Measurements from ENCODE around the genes IFRD1, BMT2, MET and ING3.

DNA sequence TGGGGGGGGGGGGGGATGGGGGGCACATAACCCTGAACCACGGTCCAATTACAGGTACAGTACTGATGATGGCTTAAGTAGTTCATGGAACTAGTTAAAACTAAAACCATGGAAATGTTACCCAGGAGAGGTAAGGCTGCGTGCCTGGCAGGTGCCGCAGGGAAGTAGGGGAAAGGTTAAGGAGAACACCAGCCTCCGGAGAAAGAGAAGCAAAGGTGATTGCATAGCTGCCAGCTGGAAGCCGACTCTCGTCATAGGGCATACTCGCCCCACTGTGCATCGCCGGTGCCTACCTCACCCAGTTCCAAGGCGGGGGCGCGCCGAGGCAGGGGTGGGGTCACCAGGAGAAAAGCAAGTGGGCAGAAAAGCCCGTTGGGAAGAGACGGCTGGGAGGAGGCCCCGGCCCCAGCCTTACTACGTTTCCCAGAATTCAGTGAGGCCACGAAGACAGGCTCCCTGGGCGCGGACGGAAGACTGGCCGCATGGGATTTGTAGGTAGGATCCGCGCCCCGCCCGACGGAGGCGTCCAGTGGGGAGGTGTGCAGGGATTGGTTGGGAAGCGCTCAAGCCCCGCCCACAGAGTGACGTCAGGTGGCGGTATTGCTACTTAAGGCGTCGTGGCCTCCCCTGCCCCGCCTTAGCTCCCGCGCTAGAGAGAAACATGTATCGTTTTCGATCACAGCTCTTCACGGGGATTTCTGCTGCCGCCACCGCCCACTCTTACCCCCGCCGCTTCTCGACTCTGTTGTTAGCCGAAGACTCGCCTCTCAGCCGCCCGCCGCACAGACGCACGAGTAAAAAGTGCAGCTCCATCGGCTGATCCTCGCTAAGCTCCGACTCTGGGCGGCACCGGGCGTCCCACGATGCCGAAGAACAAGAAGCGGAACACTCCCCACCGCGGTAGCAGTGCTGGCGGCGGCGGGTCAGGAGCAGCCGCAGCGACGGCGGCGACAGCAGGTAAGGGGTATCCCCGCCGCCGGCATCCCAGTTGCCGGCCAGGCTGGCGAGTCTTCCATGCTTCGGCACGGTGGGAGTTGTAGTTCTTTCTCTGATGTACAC is at the start of gene IFRD1:
IFRD1 (plus strand) TSS at position 635 of the 1,059 bp plus-strand sequence.
- PRO-cap = bidirectional peak, plus-strand start at position 635 of the sequence, minus-strand start at position 353 of the sequence; bidirectional peak, plus-strand start outside the sequence, minus-strand start at position 1,016 of the sequence
- RAMPAGE, long total RNA = start-site peak on the plus strand centred at position 637 of the sequence, 7 bp wide, 851 reads

DNA sequence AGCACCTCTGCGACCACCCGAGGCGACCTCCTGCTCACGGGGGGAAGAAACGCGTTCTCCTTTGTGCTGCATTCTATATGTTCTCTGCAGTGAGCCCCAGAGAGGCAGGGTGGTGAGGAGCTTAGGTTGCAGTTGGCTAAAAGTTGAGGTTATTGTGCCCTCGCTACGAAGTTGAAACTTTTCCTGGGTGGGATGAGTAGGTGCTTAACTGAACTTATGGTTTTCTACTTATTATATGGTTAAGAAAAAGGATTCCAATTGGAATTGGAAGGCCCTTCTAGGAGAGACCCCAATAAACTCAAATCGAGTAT is 1.1 kb downstream of the IFRD1 start:
- PRO-cap = no peak
- RAMPAGE, long total RNA = no peak

- PRO-cap = unidirectional peak, minus-strand start at chr7:112485897
- RAMPAGE, long total RNA = no peak
Observed at GRCh38 chr7:112485629-112486081, 4.9 kb downstream of the LSMEM1 start.

- PRO-cap = no peak
- RAMPAGE, long total RNA = no peak
Observed at GRCh38 chr7:112571782-112572315, 91.1 kb downstream of the LSMEM1 start.

DNA sequence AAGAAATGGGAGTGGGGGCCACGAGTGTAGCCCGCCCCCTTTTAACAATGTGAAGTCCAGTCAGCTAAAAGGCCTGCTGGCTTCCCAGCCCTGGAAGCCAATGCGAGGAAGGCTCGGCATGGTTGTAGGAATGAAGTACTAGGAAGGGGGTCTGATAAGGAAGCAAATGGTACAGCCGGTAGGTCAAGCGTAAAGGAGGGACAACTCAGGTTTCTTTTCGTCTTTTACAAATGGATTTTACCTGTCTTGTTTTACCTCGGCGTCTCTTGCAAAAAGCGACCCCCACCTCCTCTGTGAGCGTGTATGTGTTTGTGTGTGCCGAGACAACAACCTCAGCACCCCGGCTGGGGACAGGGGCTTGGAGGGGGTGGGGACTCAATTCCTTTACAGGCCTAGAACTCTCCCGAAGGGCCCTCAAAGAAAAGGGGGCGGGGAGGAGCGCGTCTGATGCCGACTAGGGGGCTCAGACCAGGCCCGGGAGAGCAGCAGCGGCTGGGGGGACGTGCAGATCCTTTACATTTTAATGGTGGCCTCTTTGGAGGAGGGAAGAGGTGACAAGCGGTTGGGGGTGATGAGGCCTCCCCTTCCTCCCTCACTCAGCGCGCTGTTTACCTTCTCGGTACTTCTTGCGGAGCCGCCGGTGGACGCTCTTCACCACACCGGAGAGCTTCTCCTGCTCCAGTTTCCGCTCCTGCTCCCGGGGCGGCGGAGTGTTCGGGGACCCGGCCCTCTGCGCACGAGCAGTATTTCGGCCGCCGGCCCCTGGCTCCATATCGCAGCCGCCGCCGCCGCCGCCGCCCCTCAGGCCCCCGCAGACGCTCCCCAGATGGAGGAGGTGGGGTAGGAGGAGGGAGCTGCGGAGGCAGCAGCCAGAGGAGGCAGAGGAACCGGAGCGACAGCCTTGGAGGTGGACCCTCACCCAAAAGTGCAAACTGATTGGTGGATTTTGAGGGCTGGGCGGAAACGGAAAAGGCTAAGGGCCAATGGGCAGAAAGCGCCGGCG is at the start of gene BMT2:
BMT2 (minus strand) TSS at position 897 of the 1,003 bp plus-strand sequence.
- PRO-cap = bidirectional peak, plus-strand start outside the sequence, minus-strand start at position 897 of the sequence
- RAMPAGE, long total RNA = start-site peak on the minus strand centred at position 829 of the sequence, 78 bp wide, 649 reads

GRCh38 chr7:112939982-112940725 is 479 bp upstream of the BMT2 start:
- PRO-cap = bidirectional peak, plus-strand start at chr7:112940109, minus-strand start at chr7:112939875
- RAMPAGE, long total RNA = no peak

- PRO-cap = no peak
- RAMPAGE, long total RNA = no peak
Observed at GRCh38 chr7:114082783-114083825, 164.3 kb upstream of the PPP1R3A start.

- PRO-cap = no peak
- RAMPAGE, long total RNA = start-site peak on the plus strand at chr7:114088049-114088412, 12 reads
Observed at GRCh38 chr7:114088072-114088699, 169.4 kb upstream of the PPP1R3A start.

- PRO-cap = no peak
- RAMPAGE, long total RNA = no peak
Observed at GRCh38 chr7:116150528-116151068, 59.7 kb upstream of the TES start.

- PRO-cap = no peak
- RAMPAGE, long total RNA = no peak
Observed at GRCh38 chr7:116212009-116212645, 1.8 kb downstream of the TES start.

DNA sequence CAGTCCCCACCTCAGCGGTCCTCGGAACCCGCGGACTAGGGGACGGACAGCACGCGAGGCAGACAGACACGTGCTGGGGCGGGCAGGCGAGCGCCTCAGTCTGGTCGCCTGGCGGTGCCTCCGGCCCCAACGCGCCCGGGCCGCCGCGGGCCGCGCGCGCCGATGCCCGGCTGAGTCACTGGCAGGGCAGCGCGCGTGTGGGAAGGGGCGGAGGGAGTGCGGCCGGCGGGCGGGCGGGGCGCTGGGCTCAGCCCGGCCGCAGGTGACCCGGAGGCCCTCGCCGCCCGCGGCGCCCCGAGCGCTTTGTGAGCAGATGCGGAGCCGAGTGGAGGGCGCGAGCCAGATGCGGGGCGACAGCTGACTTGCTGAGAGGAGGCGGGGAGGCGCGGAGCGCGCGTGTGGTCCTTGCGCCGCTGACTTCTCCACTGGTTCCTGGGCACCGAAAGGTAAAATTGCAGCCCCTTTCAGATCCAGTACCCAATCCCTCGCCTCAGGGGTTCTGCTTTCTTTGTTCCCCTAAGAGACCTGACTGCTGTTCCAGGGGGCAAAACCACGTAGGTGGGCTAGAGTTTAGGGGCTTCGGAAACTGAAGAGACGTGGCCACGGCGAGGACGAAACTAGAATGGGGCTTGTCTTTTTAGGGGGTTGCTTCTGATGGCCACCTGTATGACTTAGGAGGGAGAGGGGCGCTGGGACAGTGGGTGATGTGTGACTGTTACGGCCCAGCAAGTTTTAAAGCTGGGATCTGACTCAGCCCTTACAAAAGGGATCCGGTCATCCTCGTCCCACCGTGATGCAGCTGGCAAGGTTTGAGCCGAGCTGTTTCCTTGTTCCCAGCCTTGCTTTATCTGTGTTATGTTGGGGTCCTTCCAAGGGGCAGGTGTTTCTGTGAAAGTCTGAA is at the start of gene MET:
MET (plus strand) TSS at position 65 of the 901 bp plus-strand sequence.
- PRO-cap = bidirectional peak, plus-strand start at position 65 of the sequence, minus-strand start at position 37 of the sequence; bidirectional peak, plus-strand start at position 200 of the sequence, minus-strand start at position 164 of the sequence
- RAMPAGE, long total RNA = start-site peak on the plus strand centred at position 298 of the sequence, 57 bp wide, 85 reads

DNA sequence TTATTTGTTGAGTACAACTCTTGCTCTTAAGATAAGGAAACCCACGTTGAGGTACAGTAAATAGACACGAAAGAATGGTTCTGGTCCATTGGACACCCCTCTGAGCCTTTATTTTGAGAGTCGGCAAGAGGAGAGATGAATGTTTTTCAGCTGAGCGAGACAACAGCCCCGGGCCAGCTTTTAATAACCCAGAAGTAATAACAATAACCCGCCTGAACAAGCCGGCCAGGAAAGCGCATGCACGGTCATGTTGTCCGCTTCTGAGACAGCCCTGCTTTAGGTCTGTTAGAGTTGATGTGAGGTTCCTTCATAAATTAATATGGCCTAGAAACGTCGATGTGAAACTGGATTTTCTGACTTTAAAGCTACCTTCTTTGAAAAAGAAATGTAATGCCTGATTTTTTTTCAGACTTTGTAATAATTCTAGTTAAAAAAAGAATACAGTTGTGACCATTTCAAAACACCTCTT is 48.9 kb downstream of the WNT2 start:
- PRO-cap = no peak
- RAMPAGE, long total RNA = no peak

DNA sequence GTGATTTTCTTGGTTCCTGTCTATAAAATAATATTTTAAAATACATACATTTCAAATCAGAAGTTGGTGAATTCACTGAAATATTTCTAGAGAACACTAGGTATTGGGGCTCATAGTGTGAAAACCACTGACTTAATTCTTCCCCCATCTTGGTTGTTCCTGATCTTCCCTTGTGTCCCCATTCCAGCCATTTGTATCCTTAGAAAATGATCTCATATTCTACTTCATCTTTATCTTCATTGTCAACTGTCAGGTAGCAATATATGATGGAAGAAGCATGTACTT is 9.9 kb downstream of the CFTR start:
- PRO-cap = no peak
- RAMPAGE, long total RNA = no peak

- PRO-cap = no peak
- RAMPAGE, long total RNA = no peak
Observed at GRCh38 chr7:118572786-118573599, 348.5 kb downstream of the ANKRD7 start.

DNA sequence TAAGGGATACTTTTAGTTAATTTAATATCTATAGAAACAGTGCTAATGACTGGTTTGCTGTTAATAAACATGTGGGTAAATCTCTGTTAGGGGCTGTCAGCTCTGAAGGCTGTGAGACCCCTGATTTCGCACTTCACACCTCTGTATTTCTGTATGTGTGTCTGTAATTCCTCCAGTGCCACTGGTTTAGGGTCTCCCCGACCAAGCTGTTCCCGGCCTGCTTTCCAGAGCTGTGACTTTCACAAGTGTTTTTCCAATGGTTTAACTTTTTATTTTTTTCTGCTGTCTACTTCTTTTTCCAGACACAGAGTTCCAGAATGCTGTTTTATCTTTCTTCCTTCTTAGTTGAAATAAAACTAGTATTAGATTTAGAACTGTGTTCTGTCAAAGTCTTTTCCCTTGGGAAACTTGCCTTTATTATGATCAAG is 105.1 kb upstream of the KCND2 start:
- PRO-cap = no peak
- RAMPAGE, long total RNA = no peak

DNA sequence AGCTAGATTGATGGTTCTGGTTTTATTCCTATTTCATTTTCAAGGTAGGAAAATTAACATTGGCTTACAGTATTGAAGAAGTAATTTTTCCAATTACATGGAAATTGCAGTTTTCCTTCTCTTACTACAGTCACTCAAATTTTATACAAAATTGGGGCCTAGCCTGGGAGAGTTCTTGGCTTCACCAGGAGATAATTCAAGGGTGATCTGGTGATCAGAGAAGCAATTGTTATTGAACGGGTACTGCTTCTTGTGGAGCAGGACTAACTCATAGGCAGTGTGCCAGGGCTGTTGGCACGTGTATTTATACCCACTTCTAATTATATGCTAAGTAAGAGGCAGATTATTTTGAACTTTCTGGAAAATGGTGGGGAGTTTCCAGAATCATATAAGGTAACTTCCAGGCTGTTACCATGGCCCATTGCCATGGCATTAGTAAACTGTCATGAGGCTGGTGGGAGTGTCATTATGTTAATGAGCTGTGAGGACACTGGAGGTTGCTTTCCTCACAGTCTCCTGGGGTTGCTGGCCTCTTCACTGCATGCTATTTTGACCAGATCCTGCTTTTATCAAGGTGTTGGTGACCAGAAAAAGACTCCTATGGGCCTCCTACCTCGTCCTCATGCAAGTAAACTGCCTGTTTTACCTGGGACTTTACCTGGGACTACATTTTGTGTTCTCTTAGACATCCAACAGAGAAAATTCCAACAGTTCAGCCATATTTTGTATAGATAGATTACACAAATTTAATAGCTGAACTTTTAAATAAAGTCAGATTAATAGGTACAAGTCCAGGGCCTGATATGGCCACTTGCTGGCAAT is 122.6 kb downstream of the KCND2 start:
- PRO-cap = no peak
- RAMPAGE, long total RNA = no peak

- PRO-cap = bidirectional peak, plus-strand start at chr7:120950763, minus-strand start at chr7:120950500; bidirectional peak, plus-strand start at chr7:120951181, minus-strand start at chr7:120951088
- RAMPAGE, long total RNA = start-site peak on the plus strand at chr7:120950798-120950816, 218 reads; start-site peak on the plus strand at chr7:120951159-120951169, 22 reads
Observed at GRCh38 chr7:120950120-120951526, at the start of gene ING3. Gene ING3, plus strand, starts transcription at chr7:120950777.

GRCh38 chr7:121027707-121028760 is 39.5 kb downstream of the CPED1 start:
- PRO-cap = no peak
- RAMPAGE, long total RNA = no peak

DNA sequence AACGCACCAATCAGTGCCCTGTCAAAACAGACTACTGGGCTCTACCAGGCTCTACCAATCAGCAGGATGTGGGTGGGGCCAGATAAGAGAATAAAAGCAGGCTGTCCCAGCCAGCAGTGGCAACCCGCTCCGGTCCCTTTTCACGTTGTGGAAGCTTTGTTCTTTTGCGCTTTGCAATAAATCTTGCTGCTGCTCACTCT is 72.0 kb downstream of the CPED1 start:
- PRO-cap = unidirectional peak, plus-strand start at position 119 of the sequence
- RAMPAGE, long total RNA = no peak

DNA sequence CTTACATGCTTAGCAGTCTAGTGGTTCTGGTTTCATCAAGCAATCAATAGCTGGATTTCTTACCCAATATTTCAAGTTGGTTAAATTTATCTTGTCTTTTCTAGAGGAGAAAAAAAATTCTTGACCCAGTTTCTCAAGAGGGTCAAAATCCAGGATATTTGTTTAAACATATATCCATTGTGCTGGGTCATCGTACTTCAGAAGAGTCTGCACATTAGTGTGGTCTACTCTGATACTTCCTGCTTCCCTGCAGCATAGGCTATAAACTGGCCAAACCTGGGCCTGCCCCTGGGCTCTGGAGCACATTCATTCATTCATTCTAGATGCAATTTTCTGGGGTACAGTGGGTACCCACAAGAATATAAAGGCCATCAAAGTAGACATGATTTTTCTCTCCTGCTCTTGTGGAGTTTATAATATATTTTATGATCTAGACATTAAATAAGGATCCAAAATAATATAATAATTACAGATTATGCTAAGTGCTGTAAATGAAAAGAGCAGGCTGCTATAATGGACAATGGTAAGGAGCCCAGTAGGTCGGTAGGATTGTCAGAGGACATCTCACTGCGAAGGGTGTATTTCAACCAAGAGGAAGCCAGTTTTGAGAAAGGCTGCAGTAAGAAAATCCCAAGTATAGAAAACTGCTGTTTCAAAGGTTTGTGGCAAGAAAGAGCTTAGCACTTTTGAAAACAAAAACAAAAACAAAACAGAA is 141.9 kb upstream of the WNT16 start:
- PRO-cap = no peak
- RAMPAGE, long total RNA = no peak